Cerebral cortex (tissue), 2 donors: ENCODE measurements around the gene OLFML3.

DNA sequence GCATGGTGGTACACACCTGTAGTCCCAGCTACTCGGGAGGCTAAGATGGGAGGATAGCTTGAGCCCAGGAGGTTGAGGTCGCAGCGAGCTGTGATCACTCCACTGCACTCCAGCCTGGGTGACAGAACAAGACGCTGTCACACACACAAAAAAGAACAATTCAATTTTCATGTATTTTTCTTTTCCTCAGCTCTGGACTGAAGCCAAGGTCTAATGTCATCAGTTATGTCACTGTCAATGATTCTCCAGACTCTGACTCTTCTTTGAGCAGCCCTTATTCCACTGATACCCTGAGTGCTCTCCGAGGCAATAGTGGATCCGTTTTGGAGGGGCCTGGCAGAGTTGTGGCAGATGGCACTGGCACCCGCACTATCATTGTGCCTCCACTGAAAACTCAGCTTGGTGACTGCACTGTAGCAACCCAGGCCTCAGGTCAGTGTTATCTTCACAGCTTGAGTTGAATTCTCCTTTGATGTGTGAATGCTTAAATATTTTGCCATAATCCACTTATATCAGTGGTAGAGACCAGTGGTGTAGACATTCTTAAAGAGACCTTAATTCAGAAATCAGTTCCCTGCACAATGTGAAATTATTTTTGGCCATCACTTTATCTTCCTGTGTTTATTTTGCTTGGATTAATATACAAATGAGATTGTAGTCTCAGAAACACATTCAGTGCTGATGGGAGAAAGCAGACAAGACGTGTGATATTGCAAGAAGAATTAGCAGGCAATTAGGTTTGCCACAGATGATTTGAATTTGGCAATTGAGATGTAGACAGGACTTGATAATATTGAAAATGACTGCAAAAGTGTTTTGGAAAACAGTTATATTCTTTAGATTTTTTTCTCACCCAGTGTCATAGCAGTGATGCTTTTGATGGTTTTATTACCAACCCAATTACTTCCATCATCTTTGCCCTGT is 9.2 kb upstream of the OLFML3 start:
- PRO-cap, 2 experiments, result no peak in any of the 2 experiments

DNA sequence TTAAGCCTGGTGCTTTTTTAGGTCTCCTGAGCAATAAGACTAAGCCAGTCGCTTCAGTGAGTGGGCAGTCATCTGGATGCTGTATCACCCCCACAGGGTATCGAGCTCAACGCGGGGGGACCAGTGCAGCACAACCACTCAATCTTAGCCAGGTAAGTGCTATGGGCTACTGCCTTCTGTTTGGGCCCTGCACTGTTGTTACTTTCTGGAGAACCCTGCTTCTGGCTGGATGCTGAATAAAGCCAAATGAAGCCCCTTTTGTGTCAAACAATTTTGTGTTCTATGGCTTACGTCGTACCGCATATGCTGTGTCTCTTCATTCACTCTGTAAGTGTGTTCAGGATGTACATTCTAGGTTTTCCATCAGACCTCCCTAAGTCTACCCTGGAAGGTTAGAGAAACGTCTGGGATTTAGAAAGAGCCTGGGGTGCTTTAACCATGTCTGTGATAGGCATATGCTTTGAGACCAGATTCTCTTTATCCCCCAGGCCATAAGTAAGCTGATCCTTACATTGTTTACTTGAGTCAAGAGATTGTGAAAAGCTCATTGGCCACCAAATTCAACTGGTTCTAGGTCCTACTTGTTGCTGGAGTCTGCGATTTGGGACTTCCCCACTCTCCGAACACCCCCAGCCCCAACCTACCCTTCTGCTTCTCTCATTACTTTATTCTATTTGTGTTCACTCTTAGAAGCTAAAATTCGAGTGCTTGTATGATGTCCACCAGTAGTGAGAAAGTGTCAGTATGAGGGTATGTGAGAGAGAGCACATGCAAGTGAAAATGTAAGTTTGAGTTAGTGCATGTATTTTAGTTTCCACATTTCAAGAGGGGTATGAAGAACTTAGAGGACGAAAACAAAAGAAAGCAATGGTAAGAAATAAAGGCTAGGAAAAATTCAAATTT is 7.2 kb upstream of the OLFML3 start:
- PRO-cap, 2 experiments, result no peak in any of the 2 experiments

GRCh38 chr1:113978759-113979823 is at the start of gene OLFML3:
Gene OLFML3, plus strand, starts transcription at chr1:113979474.
- PRO-cap, 2 experiments, result peak in 1 of 2 experiments; most common plus-strand start chr1:113979502 (in 1); most common minus-strand start chr1:113979299 (in 1)

DNA sequence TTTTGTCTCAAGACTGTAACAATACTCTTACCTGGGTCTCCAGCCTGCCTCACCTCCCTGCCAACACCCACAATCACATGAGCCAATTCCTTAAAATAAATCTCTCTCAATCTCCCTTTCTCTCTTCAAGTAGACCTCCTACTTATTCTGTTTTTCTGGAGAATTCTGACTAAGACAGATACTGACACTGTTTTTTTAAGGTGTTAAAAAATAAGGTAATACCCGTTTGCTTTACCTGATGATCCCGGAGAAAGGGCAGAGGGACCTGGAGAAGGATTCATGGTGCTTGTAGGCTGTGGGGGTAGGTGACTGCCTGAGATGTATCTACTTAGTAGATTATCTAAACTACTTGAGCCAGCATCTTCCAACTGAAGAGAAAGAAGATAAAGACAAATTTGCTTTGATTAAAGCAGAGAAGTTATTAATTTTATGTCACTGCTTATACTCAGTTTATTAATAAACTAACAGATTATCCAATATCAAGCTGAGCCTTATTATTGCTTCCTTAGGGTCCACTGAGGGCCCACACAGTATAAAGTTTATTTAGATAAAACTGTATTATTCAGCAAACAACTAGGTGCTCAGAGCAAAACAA is 101.0 kb downstream of the TRIM33 start:
- PRO-cap, 2 experiments, result no peak in any of the 2 experiments

GRCh38 chr1:114720471-114720845 is 3.9 kb upstream of the NRAS start:
- PRO-cap, 2 experiments, result no peak in any of the 2 experiments

DNA sequence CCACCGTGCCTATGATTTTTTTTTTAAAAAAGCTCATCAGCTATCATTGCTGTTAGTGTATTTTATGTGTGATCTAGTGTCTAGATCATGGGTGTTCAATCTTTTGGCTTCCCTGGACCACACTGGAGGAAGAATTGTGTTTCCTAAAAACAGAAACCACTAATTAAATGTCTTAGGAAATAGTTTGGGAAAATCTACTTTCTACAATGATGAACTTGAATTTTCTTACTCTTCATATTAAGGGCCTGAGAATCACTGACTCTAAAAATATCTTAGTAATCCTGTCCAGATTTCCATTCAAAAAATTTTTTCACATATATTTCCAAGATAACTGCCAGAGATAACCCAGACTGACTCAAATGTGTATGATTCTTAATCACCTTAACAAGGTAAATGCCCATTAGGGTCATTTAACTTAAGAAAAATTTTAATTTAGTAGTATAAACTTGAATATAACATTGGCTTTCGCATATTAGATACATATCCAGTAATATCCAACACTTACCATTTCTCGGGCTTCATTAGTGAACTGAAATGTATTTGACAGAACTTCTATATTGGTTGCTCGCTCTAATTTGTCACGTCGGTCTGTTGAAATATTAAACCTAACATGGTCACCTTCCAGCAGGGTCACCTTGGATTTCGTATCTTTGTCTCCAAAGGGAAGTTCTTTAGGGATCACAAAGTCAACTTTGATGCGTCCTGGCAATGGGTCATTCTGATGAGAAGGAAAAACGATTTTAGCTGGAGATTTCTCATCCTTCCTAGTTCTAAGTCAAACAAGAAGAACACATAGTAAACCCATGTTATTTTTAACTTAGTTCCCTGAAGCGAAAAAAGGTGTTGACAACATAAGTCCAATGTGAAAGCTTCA is 15.8 kb upstream of the NRAS start:
- PRO-cap, 2 experiments, result no peak in any of the 2 experiments

- PRO-cap, 2 experiments, result no peak in any of the 2 experiments
Observed at GRCh38 chr1:114733552-114734456, 17.2 kb upstream of the NRAS start.

GRCh38 chr1:114736986-114737336 is 20.4 kb upstream of the NRAS start:
- PRO-cap, 2 experiments, result no peak in any of the 2 experiments

DNA sequence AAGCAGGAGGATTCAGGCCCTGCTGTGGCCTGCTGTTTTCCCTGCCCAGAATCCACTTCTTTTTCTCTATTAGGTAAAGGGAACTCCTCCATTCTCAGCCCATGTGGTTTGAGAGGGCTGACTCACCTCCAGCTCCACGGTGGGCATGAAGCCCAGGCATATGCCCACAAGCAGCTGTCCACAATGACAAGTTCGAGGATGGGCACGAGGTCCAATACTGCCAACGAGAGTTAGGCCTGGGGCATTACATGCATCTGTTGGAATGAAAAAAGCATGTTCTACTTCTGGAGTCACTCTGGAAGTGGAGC is 20.2 kb downstream of the TSPAN2 start:
- PRO-cap, 2 experiments, result no peak in any of the 2 experiments

- PRO-cap, 2 experiments, result no peak in any of the 2 experiments
Observed at GRCh38 chr1:115085457-115085723, 3.9 kb downstream of the TSPAN2 start.

- PRO-cap, 2 experiments, result no peak in any of the 2 experiments
Observed at GRCh38 chr1:115336724-115337107, 1.3 kb downstream of the NGF start.

GRCh38 chr1:115545632-115546652 is 95.8 kb upstream of the VANGL1 start:
- PRO-cap, 2 experiments, result no peak in any of the 2 experiments

DNA sequence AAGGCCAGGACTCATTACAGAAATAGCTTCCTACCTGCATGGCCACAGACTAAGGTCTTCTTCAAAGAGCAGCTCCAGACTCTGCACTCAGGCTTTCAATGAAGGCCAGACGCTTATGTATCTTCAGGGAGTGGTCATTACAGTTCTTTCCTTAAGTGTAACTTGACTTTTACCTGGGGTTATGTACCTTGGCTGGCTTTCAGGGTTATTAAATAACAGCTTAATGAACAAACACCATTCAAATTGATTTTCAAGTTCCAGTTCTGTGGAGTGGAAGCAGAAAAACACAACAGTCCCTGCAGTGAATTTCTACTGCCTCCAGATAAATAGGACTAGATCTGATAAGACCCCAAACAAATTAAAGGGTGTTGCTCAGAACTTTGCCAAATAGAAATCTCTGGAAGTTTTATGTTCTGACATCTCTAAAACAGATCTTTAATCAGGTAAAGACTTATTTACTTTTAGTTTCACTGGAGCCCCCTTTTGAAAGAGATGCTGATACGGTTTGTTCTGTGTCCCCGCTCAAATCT is 23.6 kb upstream of the SLC22A15 start:
- PRO-cap, 2 experiments, result no peak in any of the 2 experiments

DNA sequence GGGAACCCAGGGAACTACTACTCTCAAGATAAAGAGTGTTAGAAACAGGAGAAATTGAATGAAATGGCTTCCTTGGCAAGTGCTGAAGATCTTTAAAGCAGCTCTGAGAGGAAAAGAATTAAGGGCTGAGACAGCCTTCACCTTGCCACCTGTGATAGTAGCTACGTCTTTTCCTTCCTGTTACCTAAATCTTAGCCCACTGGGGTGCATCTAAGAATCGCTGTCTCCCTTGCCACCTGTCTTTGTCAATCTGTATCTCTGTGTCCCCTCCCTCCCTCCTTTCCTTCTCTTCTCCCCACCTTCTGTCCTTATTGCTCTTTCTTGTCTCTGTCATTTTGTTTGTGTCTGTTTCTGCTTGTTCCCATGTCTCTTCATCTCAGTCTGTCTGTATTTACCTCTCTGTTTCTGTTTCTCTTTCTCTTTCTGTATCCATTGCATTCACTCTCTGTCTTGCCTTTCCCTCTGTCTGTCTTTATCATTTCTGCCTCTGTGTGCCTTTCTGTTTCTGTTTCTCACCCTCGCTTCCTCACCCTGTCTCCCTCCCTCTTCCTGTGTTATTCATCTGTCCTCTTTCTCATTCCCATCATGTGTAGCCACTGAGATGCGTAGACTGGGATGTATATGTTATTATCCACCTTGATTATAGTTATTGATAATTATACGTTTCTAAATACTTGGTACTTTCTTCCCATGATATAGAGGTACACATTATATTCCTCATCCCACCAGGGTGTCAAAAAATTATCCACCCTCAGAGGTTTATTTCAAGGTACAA is 30.3 kb downstream of the SLC22A15 start:
- PRO-cap, 2 experiments, result no peak in any of the 2 experiments

DNA sequence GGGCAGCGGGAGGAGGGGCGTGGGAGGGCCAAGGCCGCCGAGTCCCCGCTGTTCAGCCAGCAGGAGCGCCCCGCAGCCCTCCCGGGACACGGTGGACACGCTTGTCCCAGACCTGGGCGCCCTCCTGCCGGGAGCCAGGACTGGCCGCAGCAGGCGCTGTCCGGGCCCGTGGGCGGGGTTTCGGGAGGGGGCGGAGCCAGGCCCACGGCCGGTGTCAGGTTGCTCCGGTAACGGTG is 188 bp upstream of the ATP1A1 start:
- PRO-cap, 2 experiments, result peak in 1 of 2 experiments; most common minus-strand start position 126 of the sequence (in 1)

GRCh38 chr1:116374719-116375528 is 1.9 kb downstream of the ATP1A1 start:
- PRO-cap, 2 experiments, result no peak in any of the 2 experiments

DNA sequence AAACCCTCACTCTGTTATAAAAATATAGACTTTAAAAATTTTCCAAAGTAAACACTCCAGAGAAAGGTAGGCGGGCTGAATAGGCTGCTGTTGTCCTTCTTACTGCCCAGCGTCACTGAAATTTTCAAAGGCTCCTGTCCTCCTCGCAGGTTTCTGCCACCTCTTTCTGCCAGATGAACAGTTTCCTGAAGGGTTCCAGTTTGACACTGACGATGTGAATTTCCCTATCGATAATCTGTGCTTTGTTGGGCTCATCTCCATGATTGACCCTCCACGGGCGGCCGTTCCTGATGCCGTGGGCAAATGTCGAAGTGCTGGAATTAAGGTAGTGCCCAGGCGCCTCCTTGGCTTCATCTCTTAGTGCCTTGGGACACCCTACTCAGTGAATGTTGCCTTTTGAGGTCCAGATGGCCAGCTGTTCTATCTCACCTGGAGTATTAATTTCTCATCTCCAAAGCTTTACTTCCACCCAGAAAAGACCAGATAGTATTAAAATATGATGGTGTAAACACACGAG is 22.0 kb downstream of the ATP1A1 start:
- PRO-cap, 2 experiments, result no peak in any of the 2 experiments

DNA sequence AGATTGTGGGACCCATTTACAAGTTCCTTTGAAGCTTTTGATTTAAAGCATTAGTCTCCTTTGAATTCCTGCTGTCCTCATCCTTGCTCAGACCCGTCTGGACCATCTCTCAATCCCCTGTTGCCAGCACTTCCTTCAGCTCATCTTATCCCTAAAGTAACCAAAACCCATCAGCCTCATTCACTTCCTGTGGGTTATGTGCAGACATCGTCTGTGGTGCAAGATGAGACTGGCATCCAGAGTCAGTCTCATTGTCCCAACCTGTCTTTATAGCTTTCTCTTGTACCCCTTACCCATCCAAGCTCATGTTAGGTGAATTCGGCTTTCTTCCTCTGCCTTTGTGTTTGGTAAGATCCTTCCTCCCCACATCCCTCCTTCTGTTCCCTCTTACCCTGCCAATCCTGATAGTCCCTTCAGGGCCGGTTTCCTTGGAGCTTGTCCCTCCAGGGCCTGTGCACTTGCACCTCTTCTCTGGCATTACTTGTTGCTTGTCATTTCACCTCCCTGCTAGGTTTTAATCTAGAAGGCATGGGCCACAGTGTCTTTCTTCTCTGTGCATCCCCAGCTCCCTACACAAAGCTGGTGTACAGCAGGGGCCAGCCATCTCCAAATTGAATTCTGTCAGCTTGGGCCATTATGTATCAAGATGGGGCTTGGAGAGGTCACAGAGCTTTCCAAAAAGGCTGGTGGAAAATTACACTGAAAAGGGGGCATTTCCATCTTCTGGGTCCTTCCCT is 29.5 kb downstream of the ATP1A1 start:
- PRO-cap, 2 experiments, result no peak in any of the 2 experiments

GRCh38 chr1:116457682-116458303 is 84.7 kb downstream of the ATP1A1 start:
- PRO-cap, 2 experiments, result no peak in any of the 2 experiments

DNA sequence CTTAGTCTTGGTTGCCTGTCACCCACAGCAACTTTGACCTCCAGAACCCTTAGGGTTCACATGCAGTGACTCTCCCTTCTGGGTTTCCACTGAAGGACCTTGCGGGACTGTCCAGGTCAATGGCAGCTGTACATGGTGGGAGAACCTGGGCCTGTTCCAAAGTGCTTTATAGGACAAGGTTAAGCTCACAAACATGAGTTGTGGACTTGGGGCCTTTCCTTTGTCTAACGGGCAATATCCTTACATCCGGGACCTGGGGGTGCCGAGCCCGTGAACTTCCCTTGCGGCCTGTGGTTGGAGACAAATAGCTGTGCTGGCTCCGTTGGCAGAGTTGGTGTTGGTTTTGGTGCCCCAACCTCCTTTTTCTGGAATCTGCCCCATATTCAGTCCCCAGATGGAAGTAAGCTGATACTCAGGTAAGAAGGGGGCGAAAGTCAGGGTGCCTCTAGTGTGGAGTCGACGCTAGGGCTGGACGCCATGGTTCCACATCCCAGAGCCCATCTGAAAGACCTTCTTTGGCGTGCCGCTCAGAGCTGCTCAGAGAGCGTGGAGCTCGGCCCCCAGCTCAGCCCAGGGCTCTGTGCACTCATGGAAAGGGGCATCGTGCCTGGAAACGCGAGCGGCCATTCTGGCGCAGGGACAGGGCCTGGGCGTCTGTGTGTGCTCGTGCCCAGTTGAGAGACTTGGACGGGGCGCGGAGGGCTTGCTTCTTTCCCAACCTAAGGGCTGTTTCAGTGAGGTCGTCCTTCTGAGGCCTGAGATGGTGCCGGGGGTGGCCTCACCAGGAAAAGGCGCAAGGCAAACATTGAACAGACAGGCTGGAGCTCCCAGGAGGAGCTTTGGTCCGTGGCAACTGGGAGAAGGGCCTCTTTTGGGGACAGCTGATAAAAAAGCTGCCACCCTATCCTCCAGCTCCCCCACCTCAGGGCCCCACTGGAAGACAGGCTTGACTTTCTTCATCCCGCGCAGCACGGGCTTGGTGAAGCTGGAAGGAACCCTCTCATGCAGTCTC is 77.4 kb downstream of the CD58 start:
- PRO-cap, 2 experiments, result no peak in any of the 2 experiments